Thoracic aorta (tissue), 1 donor: ENCODE measurements around the genes DHCR7 and ANAPC15.

GRCh38 chr11:70481852-70483038, 83.9 kb downstream of the CTTN start:
- RAMPAGE, long total RNA: no peak

DNA sequence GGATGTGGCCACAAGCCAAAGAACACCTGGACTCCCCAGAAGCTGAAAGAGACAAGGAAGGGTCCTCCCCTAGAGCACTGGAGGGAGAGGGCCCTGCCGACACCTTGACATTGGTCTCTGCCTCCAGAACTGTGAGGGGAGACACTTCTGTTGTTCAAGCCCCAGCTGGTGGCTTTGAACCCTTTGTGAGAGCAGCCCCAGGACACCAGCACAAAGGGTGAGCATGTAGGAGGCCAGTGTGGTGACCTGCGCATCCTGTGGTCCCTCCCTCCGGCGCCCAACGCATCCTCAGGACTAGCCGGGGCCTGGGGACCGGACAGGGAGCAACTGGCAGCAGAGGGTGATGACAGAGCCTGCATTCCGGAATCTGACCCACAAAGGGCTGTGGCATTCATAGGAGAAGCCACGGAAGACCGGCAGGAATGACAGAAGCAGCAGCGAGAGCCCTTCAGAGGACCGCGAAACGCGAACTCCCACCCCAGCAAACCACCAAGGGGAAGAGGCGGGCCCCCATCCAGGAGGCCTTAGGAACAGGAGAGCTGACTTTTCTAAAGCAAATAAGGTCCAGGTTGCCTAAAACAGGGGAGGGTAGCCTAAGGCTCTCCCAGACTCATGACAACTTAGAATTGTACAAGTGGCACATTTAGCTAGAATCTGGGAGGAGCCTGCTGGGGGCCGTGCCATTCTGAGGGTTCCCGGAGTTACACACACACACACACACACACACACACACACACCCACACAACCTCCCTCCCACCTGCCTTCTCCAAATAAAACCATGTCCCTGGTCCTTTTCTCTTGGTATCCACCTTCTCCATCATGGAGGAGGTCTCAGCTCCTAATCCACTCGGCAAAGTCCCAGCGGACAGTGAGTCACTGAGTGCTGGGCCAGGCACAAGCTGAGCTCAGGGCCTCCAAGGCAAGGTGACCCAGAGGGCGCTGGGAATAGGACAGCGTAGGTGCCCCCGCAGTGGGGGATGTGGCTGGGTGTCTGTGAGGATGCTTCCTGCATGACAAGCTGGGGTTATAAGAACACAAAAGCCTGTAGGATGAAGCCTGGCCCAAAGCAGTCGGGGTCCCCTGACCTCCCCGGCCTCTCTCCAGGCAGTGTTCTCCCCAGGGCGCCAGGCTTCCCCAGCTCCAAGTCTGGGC, 232.7 kb downstream of the CTTN start:
- RAMPAGE, long total RNA: no peak

DNA sequence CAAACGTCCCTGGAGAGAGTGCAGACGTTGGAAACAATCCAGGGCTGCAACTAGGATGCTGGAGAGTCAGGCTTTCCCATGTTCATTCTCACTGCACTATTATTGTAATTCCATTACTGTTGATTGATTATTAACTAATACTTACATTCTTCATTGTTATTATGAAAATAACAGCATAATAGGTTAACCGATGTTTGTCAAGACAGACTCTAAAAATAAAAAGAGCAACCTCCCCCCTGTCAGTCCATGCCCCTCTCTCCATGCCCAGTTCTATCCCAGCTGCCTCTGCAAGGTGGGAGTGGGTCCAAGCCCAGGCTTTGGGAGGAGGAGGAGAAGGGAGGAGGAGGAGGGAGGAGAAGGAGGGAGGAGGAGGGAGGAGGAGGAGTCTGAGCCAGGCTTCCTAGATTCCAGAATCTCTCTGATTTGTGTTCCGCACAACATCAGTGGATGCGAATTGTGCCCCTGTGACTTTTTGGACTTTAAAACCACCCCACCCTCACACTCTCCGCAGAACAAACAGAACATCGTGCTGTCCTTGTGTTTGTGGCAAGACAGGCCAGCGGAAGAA, 16.1 kb upstream of the SHANK2 start:
- RAMPAGE, long total RNA: no peak

GRCh38 chr11:71299344-71299741, 47.0 kb upstream of the SHANK2 start:
- RAMPAGE, long total RNA: no peak

GRCh38 chr11:71448253-71449388, at the start of gene DHCR7:
Gene DHCR7, minus strand, starts transcription at chr11:71448393.
- RAMPAGE, long total RNA: start-site peak on the minus strand at chr11:71448349-71448438, 27 reads; start-site peak on the plus strand at chr11:71448562-71448693, 39 reads

GRCh38 chr11:71481209-71482186, 28.5 kb downstream of the NADSYN1 start:
- RAMPAGE, long total RNA: no peak

DNA sequence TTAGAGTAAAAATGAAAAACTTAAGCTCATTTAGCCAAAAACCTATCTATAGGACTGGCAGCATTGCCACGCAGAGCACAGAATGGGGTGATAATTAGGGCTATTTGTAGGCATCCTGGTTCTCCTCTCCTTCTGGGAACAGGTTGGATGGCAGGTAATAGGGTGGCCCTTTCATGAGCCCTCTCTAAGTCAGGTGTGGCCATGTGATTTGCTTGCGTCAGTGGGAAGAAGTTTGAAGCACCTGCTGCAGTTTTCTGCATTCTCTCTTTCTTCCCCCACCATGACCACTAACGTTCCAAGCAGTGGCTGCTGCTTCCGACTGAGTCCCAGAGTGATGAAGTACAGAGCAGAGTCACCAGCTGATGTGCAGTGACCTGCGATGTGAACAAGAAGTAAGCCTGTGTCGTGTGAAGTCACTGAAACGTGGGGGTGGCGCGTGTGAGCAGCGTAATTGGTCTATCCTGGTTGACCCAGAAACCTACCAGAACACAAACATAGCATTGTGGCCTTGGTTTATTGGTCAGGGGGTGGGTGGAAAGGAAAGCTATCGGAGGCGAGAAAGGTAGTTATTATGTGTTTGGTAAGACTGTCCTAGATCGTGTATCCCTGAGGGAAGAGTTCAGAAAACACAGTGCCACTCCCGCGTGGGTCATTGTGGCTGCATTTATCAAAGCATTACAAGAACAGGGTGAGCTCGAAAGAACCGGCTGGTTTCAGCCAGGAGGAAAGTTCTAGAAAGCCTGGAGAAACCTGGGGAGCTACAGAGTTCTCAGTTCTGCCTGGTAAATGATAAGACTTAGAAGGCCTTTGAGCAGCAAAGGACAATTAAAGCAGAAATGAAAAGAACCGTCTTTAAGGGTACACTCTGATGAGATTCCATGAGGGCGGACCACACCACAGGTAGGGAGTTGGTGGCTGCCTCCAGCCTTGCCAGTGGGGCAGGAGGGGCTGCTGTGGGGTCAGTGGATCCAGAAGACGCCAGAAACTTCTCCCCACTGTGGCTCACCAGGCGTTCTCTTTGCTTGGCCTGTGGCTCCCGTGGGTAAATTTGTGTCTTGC, 3.6 kb downstream of the KRTAP5-7 start:
- RAMPAGE, long total RNA: no peak

DNA sequence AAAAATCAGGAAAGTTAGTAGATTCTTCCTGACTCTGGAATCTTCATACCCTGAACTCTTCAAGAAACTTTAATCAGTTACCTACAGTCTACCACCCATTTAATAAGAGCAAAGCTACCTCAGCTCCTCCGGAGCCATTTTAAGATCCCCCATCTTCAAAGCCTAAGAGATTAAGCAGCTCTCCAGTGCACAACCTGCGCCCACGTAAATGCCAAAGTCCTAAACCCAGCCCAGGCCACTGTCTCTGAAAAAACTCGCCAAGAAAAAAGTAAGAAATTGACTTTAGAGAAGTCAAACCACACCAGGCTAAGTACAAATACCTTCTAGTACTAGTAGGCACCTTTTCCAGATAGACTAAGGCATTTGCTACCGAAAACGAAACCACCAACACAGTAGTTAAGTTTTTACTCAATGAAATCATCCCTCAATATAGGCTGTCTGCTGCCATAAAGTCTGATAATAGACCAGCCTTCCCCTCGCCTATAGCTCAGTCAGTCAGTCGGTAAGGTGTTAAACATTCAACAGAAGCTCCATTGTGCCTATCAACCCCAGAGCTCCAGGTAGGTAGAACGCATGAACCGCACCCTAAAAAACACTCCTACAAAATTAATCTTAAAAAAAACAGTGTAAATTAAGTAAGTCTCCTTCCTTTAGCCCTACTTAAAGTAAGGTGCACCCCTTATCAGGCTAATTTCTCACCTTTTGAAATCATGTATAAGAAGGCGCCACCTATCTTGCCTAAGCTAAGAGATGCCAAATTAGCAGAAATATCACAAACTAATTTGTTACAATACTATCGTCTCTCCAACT, 122.1 kb upstream of the DEFB108B start:
- RAMPAGE, long total RNA: no peak

- RAMPAGE, long total RNA: no peak
Measured at GRCh38 chr11:72001155-72001851, 2.6 kb downstream of the IL18BP start.

GRCh38 chr11:72002787-72003470, 4.2 kb downstream of the IL18BP start:
- RAMPAGE, long total RNA: no peak

- RAMPAGE, long total RNA: no peak
Measured at GRCh38 chr11:72015838-72016347, 17.2 kb downstream of the IL18BP start.

DNA sequence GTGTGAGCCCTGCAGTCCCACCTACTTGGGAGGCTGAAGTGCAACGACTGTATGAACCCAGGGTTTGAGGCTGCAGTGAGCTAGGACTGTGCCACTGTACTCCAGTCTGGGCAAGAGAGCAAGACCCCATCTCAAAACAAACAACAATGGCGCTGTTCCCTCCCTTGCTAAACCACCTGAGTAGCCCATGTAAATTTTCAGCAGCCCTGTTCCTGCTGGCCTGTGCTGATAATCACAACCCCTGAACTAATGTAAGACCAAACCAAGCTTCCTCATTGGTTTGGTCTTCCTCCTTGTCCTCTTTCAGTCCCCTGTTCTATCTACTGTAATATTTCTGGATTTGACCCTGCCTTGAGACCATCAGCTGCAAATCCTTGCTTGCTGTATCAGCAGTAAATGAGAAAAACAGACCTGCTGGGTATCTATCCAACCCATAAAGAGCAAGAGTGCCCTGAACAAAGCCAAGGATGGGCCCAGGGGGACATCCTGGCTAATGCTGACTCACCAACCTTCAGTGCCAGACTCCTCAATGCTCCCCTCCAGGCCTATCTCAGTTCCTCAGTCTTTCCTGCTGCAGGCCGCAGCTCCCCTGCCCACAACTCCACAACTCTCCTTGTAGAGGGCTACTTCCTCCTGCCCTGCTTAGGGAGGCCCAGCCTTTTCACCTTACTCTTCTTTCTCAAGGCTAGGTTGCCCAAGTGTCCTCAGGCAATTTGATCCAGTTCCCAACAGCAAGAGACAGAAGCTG, 2.8 kb downstream of the LAMTOR1 start:
- RAMPAGE, long total RNA: no peak

DNA sequence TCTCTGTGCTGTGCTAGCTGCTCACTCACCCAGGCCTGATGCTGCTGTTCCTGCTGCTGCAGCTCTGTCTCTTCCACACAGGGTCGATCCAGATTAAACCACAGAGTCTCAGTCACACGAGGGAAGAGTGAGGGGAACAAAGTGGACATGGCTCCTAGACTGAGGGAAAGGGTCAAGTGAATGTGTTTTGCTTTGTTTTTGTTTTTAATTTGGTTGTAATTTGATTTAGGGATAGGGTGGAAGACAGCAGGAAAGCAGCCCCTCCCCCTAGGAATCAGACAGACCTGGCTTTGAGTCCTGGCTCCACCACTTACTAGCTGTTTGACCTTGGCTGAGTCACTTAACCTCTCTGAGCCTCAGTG, 1.4 kb downstream of the ANAPC15 start:
- RAMPAGE, long total RNA: no peak

GRCh38 chr11:72111901-72112966, at the start of gene ANAPC15:
Gene ANAPC15, minus strand, starts transcription at chr11:72112695.
- RAMPAGE, long total RNA: start-site peak on the minus strand at chr11:72112663-72112780, 199 reads

- RAMPAGE, long total RNA: no peak
Measured at GRCh38 chr11:72223995-72224433, 553 bp upstream of the INPPL1 start.

DNA sequence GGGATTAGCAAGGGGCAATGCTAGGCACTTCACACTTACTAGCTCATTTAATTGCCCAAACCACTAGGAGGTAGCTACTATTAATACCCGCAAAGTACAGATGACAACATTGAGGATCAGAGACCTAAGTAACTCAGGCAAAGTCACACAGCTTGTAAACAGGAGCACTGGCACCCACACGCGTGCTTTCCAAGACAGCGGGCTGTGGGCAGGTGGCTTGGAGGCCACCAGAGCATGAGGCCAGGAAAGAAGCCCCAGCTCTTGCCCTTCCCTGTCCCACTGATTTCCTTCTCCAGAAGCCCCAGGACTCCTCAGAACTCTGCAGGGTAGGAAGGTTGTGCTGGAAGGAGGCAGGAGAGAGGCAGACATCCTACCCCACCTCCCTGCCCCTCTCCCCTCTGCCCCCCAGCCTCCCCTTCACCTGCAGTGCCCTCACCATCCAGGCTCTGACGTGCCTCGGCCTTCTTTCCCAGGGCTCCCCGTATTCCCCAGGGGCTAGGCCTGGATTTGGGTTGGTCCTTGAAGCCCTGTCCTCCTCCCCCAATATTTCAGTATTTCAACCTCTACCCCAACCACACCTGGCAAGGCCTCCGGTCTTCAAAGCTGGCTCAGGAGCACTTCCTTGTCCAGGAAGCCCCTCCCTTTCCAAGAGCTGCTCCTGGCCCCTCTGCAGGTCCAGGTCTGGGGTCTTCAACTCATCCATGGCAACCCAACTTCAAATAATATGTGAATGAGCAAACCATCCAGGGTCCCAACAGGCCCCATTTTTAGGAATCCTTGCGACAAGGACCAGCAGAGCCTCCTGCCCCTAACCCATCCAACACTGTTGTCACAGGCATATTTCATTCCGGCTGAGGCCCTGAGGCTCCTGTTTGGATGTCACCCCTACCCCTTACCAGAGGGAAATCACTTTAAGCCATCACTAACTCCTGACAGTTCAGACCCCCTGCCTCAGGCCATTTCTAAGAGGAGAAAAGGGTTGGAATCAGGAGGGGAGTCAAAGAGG, 8.6 kb upstream of the PDE2A start:
- RAMPAGE, long total RNA: no peak

- RAMPAGE, long total RNA: no peak
Measured at GRCh38 chr11:72692470-72692896, 18.3 kb upstream of the PDE2A start.

GRCh38 chr11:72694805-72695156, 20.6 kb upstream of the PDE2A start:
- RAMPAGE, long total RNA: no peak

- RAMPAGE, long total RNA: no peak
Measured at GRCh38 chr11:72707504-72707810, 33.2 kb upstream of the PDE2A start.

DNA sequence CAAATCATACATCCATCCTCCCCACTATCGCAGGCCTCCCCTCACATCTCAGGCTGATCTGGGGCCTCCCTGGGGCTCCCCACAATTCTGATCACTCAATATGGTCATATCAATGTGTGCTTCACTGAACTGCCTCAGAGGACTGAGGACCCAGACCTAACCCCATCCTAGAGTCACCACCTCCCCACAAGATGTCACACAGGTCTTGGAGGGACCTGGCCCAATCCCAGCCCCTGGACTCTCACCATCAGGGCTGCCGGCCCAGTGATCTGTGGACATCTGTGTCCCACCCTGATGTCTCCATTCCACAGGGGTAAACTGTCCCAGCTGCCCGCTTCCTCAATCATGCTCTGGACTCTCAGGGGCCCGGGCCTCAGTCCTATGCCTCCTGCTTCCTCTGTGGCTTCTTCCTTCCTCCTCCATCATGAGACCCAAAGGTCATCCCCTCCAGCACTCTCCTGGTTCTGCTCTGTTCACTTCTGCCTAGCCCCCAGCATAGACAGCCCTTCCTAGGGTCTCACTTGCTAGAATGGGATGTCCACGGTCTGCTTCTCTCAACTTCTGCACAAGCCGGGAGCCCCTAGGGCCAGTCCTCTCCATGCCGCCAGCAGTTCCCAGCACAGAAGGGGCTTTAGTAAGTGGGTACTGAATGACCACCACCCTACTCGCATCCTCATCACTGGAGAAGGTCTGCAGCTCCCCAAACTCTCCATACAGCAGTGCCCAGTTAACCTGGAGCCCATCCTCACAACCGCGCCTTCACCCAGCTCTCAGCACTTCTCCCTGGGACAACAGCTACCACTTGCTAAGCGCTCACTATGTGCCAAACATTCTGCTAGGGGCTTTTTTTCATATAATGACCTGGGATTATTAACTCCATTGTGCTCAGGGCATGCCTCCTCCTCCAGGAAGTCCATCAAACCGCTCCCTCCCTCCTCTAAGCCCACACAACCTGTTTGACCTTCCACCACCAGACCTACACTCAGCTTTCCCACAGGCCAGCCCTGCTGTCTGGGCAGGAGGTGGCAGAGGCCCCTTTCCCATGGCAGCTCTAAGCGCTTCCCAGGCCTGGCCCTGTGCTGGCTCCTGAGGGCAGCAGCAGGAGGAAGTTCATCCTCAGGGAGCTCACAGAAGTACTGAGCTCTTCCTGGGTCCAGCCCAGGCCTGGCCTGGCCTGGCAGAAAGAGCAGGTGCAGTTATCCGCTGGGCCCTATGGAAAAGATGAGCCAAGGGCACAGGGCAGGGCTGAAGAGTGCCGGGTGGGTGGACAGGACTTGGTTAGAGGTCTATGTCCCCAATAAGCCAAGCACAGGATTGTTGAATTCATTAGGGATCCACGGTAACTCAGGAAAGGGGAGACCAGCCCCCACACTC, 31.8 kb downstream of the ARAP1 start:
- RAMPAGE, long total RNA: no peak